Bronchial lymph node (tissue), 1 donor: Measurements from ENCODE around the genes LRIF1, CEPT1 and KCND3.

DNA sequence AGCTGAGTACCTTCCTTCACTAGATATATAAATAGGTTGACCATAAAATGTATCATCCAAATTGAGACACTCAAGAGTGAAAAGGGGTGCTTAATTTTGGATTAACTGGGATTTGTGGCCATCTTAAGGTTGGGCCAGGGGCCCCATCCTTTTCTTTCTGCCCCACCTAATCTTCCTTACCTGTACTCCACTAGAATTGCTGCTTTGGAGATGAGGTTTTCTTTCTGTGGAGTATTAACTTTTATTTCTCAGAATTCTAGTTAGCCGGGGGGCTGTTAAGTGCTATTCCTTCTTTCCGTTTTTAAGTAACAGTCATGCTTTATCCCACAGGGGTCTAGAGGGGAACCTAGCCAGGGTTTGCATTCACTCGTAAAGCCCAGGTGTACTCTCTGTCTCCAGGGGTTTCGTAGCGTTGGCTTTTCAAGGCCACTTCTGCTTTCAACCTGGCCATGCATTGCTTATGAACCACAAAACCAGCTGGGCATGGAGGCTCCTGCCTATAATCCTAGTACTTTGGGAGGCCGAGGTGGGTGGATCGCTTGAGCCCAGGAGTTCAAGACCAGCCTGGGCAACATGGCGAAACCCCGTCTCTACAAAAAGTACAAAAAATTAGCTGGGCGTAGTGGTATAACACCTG lies 6.5 kb downstream of the SLC16A4 start:
- PRO-cap, result no peak

- PRO-cap, result unidirectional peak, minus-strand start at chr1:110385204
Measured at GRCh38 chr1:110385012-110385535, 5.8 kb downstream of the SLC16A4 start.

DNA sequence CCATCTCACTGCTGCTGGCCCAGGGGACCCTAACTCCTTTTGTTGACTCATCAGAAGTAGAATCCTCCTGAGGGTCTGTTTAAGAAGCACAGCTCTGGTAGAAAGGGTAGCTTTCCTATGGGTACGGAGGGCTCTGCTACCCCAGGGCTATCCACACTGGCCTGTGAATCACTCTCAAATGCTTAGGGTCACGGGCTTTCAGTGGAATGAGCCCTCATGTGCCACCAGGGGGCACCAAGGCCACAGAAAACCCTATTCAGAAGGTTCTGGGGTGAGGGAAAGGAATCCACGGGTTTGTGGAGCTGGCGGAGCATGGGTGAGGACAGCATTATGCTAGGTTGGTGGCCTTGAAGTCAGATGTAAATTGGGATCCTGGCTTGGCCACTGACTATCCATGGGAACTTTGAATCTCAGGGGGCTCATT lies 5.0 kb upstream of the LAMTOR5 start:
- PRO-cap, result no peak

DNA sequence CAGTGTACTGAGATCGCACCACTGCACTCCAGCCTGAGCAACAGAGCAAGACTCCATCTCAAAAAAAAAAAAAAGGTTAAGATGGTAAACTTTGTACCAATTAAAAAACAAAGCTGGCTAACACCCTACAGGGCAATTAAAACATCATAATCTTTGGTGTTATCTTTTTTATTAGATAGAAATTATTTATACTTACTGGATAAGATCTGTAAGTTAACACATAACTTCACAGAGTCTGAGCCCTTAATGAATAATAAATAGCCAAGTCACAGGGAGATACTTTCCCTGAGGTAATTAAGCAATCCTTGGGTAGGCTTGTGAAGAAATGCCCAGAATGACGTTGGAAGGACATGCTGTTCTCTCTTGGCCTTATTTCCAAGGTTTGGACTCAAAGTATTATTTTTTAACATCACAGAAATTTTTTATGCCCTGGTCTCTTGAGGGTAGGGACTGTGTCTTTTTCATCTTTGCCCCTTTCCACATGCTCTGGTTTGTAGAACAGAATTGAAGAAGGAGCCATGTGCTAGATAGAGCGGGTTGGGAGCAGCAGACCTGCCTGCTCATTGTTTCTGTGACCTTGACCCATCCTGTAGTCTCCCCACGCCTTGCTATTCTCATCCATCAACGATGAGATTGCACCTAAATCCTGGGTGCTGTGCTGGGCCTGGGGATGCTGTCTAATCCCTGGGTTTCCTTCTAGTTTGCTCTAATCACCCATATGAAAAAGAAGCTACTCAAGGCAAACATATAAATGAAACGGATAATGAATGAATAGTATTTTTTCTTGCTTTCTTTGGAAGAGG lies 17.2 kb upstream of the LAMTOR5 start:
- PRO-cap, result no peak

DNA sequence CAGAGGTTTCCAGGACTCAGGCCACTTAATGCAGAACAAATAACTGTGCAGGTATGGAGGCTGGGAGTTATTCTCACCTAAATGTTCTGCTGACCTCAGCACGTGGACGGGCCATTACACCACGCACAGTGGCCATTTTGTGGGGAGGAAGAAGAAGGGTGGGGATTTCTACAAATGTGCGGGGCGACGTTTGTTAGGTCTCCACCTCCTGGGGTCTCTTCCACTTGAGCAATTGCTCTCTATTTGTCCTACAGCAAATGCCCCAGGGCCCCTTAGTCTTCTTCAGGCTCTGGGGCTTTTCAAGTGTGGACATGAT lies 24.9 kb downstream of the PROK1 start:
- PRO-cap, result no peak

- PRO-cap, result bidirectional peak, plus-strand start at chr1:110875569, minus-strand start at chr1:110875449
Measured at GRCh38 chr1:110875012-110875843, 2.3 kb downstream of the CD53 start.

- PRO-cap, result no peak
Measured at GRCh38 chr1:110901792-110902246, 28.9 kb downstream of the CD53 start.

DNA sequence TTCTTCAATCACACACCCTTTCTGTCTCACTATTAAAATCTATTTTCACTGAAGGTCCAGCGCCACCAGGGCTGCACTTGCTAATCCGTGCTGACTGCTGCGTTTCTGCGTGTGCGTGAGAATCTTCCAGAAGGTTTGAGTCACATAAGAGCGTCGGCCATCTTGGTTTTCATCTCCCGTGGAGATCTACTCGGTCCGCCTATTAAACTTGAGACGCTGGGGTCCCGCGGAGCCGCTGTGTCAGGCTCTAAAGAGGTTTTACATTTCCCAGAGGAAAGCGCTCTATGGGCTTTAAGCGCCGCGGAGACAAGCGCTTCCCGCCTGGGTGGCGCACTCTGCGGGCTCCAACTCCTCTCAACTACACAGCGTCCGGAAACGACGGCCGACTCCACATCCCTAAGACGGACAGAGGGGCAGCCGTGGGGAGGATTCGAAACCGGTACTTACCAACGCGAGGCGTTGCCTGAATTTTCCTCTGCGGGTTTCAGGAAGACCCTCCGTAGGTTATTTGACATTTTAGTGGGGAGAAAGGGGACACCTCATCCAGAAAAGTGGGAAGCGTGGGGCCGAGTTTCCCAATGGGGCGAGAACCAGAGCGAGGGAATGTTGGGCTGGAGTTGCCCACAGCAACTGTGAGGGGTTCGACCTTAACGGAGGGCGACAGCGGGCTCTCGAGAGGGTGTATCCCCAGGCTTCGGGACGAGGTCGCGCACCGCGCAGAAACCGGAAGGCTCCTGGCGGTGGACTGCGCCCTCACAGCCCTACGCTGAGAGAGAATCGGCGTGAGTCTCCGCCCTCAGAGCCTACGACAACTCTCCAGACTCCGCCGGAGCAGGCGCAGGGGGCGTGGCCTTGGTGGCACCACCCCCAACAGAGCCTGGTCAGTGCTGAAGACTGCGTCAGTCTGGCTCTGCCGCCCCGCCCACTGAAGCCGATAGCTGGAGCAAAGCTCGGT lies at the start of gene LRIF1:
LRIF1 (minus strand) TSS at position 749 of the 955 bp plus-strand sequence.
- PRO-cap, result bidirectional peak, plus-strand start at position 172 of the sequence, minus-strand start at position 87 of the sequence; bidirectional peak, plus-strand start at position 361 of the sequence, minus-strand start at position 360 of the sequence; bidirectional peak, plus-strand start outside the sequence, minus-strand start at position 747 of the sequence

- PRO-cap, result bidirectional peak, plus-strand start at chr1:111140044, minus-strand start at chr1:111140030; bidirectional peak, plus-strand start at chr1:111140217, minus-strand start at chr1:111140205; bidirectional peak, plus-strand start at chr1:111140544, minus-strand start at chr1:111140458
Measured at GRCh38 chr1:111139951-111140939, at the start of gene CEPT1. CEPT1 (plus strand) TSS chr1:111140223.

DNA sequence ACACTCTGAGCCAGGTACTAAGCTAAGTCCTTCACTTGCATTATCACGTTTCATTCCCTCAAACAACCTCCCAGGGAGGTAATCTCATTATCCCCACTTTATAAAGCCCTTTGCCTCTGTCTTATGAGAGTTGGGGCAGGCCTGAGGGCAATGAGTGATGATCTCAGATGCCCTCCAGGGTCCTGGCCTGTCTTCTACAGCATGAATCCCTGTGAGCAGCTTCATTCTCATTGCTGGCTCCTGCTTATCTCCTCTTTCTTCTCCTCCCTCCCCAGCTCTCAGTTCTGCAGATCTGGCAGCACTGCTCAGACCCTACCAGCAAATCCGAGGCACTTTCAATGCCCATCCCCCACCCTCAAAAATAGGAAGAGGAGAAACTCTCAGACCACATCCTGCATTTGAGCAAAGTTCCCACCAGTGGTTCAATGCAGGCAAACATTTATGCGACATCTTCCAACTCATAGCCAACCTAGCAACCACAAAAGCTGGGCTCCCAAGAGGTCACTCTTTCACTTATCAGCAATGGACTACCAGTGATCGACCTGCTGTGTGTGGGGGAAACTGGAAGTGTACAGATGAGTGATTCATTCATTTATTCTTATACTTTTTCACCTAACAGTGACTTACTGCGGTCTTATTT lies 5.9 kb upstream of the CHI3L2 start:
- PRO-cap, result bidirectional peak, plus-strand start at position 417 of the sequence, minus-strand start at position 294 of the sequence

DNA sequence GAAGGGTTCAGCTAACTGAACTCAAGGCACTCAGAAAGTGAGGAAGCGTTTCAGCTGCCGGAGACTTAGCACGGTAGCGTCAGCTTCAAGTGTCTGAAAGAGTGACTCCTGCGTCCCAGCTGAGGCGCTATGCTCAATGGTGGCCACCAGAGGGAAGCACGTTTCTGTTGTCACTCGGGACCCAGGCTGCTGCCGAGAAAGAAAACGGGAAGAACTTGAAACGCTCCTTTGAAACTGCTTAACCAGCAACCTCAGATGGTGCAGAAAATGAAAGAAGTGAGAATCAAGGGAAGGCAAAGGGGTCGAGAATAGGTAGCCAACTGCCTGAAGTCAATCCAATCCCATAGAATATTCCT lies 4.8 kb upstream of the ADORA3 start:
- PRO-cap, result bidirectional peak, plus-strand start at position 184 of the sequence, minus-strand start at position 39 of the sequence

DNA sequence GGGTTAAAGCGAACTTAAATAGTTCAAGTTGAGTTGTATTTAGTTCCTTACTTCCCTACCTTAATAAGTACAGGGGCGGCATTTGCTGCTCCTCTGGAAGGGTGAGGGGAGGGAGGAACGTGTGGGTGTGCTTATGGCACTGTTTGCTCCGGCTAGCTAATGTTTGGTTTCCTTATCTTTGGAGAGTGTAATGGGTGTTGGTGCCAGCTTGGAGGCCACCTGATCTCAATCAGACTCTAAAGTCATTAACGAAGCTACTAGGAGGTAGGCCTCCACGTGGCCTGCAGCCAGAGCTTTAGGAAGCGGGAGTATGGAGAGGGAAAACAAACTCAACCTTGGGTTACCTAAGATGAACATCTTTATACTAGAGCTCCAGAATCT lies 43.1 kb upstream of the RAP1A start:
- PRO-cap, result no peak

DNA sequence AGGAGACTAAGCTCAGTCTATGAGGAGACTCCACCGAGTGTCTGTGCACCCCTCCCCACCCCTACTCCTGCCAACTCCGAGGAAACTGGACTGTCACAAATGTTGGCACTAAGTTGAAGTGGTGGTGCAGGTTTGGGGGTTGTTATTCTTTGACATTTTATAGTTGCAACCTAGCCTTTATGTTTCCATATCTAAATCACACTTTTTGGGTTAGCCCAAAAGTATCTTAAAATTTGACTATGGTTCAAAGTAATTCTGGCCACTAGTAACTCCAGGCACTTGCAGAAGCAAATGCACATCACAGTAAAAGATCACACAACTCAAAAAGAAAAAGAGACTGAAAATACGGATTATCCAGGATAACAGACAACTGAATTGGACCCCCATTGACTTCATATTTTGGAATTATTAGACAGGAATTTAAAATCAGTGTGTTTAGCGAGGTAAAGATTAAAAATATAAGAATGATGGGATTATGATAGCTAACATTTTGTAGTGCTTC lies 48.4 kb downstream of the RAP1A start:
- PRO-cap, result no peak

DNA sequence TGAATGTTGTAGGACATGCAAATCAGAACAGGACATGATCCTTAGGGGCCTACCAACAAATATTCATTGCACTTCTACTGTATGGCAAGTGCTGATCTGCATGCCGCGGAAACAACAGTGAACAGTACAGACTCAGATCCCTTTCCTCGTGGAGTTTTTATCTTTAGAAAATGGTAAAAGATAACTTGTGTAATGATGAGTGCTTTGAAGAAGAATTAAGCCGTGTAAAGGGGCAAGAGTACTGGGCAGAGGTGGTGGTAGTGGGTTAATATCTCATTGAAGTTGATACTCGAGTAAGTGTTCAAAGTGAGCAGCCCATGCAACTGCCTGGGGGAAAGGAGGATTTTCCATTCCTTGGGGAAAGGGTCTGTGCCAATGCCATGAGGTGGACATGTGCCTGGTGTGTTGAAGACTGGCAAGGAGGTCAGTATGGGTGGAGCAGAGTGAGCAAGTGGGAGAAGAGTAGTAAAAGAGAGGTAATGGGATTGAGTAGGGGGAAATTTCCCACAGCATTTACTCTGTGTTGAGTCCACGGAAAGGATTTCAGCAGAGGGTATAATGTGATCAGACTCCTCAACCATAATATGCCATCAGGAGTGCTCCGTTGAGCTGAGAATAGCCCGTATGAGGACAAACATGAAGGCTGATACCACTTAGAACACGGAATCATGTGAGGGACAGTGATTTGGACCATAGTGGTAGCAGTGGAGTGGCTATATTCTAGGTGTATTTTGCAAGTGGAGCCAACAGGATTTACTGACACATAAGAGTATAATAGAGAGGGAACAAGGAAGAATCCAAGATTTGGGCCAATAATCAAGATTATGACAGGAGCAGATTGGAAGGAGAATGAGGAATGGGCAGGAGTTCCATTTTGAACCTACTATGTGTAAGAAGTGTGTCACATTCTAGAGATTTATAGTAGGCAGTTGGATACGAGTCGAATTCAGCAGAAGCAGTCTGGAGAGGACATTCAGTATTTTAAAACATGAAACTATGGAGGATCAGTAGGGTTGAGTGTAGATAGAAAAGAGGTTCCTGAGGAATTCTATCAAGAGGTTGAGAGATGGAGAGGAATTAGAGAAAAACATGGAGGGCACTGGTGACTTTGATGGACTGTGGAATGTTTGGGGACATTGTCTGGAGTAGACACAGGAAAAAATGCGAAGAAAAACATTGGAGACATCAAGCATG lies 22.0 kb downstream of the INKA2 start:
- PRO-cap, result no peak

- PRO-cap, result no peak
Measured at GRCh38 chr1:111743610-111744370, 4.6 kb upstream of the INKA2 start.

- PRO-cap, result bidirectional peak, plus-strand start at chr1:111989996, minus-strand start at chr1:111989661
Measured at GRCh38 chr1:111989593-111990442, at the start of gene KCND3. KCND3 (minus strand) TSS chr1:111989668.

DNA sequence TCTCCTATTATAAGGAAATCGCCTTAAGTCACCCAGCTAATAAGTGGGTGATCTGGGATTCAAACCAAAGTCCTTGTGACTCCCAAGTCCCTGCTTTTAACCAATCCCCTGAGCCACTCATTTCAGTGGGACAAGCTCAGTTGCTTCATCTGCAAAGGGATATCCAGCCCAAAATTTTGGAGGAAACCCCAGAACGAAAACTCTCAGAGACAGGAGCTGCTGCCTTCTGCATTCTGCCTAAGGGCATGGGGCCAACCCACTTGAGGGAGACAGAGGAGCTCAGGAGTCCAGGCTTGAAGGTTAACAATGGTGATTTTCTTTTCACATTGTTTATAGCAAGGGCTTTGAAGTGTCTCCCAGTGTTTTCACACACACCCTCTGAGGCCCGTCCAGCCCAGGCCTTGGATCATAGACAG lies 148.1 kb upstream of the CTTNBP2NL start:
- PRO-cap, result no peak

DNA sequence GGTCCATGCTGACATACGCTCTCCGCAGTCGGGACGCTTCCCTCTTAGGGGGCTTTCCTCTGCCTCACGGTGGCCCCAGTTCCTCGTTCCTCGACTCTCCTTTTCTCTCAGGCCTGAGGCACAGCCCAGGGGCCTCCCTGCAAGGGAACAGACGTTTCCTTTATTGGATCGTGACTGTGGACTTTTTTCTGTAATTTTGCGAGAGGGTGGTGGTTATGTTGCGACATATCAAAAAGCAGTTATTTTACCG lies 283 bp downstream of the CAPZA1 start:
- PRO-cap, result no peak

GRCh38 chr1:112687968-112689186 lies 13.9 kb downstream of the MOV10 start:
- PRO-cap, result bidirectional peak, plus-strand start at chr1:112688787, minus-strand start at chr1:112688645

- PRO-cap, result no peak
Measured at GRCh38 chr1:112818772-112819644, 100.3 kb downstream of the TAFA3 start.